Fibroblast of the aortic adventitia (primary cell): ENCODE measurements around the gene AAK1.

GRCh38 chr2:68318512-68319301 lies 1.0 kb downstream of the CNRIP1 start:
- CAGE, long polyA plus RNA = no peak

DNA sequence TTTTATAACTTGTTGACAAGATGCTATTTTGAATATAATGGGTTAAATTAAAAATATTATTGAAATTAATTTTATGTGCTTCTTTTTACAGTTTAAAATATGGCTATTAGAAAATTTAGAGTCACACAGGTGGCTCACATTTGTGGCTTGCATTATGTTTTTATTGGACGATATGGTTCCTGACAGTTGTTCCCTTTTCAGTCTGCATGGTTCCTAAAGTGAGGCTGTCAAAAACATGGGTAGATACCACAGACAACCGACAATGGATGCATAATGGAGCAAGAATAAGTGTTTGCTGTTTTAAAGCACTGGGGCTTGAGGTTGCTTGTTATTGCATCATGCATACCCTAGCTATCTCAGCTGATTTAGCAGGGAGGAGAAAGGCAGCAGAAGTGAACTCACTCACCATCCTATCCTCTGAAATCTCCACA lies 46.9 kb downstream of the FBXO48 start:
- CAGE, long polyA plus RNA = no peak

GRCh38 chr2:68567043-68567504 lies 76.3 kb upstream of the PROKR1 start:
- CAGE, long polyA plus RNA = no peak

DNA sequence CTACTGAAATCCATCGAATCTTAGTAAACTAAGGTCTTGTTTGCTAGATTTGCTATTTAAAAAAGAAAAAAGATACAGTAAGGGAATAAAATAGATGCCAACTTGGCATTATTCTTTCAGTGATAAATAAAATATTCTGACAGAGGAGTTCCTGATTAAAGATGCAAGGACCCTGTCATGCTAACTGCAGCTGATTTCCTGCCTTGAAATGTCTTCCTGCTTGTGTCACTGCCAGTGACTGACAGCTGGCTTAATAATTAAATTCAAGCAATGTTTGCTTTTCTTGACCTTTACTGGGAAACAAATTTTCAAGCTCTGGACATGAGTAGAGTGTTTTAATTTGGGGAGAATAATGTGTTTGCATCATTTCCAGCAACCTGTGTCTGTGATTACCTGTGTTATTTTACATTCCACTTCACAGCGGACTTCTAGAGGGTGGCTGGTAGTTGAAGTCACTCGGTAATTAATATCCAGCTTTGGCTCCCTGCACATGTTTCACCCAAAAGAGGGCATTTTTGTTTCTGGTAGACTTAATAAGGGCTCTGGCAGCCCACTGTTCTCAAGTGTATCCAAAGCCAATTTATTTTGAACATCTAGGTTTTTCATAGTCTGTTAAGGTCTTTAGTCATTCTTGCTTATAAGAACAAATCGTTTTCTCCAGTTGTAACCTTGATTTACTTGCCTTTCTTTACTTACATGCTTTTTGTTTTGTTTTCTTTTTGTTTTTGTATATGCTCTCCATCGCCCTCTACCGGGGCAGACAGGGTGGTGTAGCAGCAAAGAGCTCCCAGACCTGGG lies 48.6 kb upstream of the PROKR1 start:
- CAGE, long polyA plus RNA = no peak

DNA sequence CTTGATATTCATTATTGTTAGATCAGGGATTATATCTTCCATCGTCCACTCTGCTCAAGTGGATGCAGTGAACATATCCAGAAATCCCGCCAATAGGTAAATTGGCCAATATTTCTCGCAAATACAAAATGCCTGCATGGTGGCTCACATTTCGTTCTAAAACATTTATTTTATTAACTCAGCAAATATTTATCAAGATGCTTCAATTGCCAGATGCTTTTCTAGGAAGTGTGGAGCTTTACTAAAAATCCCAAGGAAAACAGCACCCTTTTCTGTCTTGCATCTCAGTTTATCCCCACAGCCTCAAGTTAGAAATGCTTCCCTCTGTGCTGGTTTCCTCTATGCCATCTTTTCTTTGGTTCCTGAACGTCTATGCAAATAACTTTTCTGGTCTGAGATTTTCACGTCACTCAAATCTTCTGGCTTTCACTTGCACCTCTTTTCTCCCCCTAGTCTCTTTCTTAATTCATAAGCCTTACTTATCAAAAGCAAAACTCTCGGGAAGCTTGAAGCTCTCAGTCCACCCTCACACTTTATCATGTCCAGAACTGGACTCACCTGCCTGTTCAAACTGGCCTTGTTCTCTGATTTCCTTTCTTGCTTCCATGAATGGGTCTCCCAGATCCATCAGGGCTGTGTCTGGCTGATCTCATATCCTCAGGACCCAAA lies 33.8 kb downstream of the ARHGAP25 start:
- CAGE, long polyA plus RNA = no peak

DNA sequence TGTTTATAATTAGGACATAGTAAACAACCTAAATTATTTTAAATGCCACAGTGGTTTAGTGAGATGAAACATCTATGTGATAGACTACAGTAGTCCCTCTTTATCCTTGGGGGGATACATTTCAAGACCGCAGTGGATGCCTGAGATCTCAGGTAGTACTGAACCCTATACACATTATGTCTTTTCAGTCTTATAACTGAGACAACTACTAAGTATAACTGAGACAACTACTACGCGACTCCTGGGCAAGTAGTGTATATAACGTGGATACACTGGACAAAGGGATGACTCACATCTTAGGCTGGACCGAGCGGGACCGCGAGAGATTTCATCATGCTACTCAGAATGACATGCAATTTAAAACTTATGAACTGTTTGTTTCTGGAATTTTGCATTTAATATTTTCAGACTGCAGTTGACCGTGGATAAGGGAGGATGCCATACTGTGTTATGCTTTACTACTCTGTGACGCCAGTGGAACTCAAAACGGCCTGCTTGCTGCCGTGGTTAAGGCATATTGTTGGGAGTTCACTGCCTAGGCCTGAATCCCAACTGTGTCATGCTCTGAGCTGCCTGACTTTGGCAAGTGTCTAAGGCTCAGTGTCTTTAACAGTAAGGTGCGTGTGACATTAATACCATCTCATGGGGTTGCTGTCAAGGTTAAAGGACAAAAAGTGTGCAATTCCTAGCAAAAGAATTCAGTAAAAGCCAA lies 64.7 kb downstream of the BMP10 start:
- CAGE, long polyA plus RNA = no peak

- CAGE, long polyA plus RNA = no peak
Observed at GRCh38 chr2:69192113-69192412, 179.1 kb downstream of the ANTXR1 start.

GRCh38 chr2:69196927-69197383 lies 184.0 kb downstream of the ANTXR1 start:
- CAGE, long polyA plus RNA = no peak

- CAGE, long polyA plus RNA = no peak
Observed at GRCh38 chr2:69214094-69214384, 173.0 kb downstream of the GFPT1 start.

DNA sequence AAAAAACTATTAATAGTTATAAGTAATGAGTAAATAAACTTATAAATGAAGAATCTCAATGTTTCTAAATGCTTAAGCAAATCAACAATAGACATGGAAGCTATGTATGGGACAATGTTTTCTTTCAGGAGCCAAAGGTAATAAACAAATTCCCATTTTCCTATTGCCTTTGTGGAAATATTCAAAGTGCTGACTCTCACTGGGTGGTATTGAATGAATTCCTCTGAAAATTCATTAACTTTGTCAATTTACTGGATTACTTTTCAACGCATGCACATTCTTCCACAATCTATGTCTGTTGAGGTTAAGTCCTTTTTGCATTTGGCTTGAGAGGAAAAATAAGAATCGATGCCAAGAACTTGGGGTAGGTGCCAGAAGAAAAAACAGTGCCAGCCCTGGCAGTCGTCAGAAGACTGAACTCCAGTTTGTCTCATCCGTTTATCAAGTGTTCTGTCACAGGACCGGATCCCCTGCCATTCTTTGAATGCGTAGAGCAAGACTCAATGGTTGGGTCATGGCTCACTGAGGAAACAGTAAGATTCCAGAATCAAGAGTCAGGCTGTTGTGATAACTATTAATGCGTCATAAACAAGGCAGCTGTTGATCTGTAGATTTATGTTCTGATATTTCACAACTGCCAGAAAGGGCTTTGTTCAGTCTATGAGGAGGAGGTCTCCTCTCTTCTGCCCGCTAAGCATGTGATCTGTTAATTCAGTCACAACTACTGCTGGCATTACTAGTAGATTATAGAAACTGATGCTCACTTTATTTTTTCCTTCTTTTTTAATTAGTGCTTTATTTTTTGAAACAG lies 133.2 kb downstream of the GFPT1 start:
- CAGE, long polyA plus RNA = no peak

DNA sequence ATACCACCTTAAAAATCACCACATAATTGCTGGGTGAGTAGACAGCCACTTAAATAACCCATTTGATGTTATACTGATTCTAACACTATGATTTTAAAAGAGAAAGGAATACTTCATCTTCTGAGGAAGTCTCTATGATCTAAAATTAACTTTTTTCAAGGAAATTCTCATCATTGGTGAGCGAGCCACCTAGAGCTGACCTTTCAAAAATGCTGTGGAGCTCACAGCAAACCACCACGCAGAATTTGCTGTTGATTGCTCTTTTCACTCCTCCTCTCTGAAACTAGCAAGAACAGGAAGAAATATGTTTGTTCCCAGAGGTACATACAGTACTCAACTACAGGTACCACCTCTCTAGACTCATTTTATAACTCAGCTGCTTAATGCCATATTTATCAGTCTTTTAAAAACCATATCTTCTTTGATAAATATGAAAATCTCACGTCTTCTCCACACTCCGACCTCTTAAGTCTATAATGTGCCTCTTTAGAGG lies 14.9 kb downstream of the AAK1 start:
- CAGE, long polyA plus RNA = no peak

- CAGE, long polyA plus RNA = no peak
Observed at GRCh38 chr2:69643474-69644566, at the start of gene AAK1. TSS of gene AAK1 (minus strand) at chr2:69643739.

DNA sequence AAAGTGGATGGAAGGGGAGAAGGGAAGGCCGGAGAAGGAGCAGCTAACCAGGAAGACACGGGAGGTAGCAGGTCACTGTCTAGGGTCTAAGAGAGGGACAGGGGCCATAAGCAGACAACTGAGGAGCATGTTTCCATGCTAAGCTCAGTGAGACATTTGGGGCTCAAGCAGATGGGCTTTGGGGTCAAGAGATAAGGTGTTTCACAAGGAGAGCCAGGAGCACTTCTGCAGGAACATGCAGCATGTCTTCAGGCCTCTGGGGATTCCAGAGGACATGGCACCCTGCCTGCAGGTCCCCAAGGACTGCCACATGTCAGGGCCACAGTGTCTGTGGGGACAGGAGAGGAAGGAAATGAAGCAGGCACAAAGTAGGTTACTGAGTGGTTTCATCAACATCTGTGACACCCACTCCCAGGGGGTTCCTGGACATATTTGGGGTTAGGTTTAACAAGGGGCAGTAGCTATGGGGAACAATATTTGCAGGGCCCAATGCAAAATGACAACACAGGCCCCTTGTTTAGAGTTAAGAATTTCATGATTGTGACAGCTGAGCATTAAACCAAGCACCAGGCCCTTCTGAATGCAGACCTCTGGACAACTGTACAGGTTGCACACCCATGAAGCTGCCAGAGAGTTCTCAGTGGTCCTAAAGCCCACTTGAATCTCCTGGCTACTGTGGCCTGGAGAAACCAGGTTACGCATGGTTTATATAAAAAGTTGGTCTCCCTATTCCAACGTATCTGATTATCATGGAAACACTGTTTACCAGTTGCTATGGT lies 48.4 kb upstream of the ANXA4 start:
- CAGE, long polyA plus RNA = no peak

GRCh38 chr2:69724693-69725075 lies 17.2 kb upstream of the ANXA4 start:
- CAGE, long polyA plus RNA = no peak

DNA sequence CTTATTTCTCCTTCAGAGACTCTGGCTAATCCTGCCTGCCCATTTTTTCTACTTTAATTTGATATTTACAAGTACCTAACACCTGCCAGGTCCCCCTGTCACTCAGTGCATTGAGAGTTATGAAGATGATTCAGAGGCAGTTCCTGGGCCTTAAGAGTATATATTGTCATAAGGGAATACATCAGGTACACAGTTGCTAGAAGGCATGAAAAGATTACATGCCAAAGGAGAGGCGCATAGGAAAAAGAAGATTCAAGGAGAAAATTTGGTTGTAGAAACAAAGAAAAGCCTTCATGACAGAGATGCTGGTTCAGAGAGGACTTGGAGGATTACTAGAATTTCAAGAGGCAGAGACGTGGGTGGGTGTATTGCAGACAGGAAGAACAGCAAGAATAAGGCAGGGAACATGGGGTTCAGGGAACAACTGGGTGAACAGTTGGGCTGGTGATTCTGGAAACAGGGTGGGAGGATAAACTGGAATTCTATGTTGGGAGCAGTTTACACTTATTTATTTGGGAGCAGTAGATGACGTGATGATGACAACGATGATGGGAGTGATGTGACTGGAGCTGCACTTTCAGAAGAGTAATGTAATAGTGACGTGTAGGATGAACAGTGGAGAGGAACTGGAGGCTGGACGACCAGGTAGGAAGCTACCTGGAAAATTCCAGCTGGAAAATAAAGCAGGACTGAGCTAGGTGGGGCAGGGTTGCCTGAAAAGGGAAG lies 18.5 kb upstream of the GMCL1 start:
- CAGE, long polyA plus RNA = no peak

DNA sequence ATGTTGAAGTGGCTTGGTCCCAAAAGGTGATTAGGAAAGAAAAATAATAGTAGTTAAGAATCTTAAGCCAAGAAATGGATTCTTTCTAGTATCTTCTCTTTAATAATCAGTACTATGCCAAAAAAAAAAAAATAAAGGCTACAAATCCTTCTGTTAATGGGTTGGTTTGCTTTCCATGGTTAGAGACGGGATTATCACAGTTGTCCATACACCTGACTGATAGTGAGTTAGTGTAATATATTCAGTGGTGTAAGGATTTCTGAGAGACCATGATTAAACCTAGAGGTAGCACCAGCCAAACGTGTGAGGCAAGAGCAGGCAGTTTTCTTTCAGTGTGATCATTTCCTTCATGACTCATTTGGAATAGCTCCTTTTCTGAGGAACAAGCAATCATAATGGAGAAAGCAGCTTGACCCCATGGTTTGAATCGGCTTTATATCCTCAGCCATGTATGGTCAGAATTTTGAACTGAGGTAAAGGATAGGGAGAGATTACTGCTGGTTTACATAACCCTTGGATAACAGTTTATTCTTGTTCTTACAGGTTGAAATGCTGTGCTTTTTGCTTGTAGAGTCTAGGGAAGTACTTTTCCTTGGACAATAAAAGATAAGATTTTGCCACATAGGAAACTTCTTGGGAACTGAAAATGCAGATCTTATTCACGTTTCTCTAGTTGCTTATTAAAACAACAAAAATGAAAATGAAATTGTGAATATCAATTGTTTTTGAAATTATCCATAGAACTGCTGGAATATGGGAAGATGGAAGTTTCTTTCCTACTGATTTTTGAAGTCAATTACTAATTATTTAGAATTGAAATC lies 3.0 kb downstream of the MXD1 start:
- CAGE, long polyA plus RNA = no peak

GRCh38 chr2:70009783-70011002 lies 48.8 kb upstream of the ASPRV1 start:
- CAGE, long polyA plus RNA = no peak

DNA sequence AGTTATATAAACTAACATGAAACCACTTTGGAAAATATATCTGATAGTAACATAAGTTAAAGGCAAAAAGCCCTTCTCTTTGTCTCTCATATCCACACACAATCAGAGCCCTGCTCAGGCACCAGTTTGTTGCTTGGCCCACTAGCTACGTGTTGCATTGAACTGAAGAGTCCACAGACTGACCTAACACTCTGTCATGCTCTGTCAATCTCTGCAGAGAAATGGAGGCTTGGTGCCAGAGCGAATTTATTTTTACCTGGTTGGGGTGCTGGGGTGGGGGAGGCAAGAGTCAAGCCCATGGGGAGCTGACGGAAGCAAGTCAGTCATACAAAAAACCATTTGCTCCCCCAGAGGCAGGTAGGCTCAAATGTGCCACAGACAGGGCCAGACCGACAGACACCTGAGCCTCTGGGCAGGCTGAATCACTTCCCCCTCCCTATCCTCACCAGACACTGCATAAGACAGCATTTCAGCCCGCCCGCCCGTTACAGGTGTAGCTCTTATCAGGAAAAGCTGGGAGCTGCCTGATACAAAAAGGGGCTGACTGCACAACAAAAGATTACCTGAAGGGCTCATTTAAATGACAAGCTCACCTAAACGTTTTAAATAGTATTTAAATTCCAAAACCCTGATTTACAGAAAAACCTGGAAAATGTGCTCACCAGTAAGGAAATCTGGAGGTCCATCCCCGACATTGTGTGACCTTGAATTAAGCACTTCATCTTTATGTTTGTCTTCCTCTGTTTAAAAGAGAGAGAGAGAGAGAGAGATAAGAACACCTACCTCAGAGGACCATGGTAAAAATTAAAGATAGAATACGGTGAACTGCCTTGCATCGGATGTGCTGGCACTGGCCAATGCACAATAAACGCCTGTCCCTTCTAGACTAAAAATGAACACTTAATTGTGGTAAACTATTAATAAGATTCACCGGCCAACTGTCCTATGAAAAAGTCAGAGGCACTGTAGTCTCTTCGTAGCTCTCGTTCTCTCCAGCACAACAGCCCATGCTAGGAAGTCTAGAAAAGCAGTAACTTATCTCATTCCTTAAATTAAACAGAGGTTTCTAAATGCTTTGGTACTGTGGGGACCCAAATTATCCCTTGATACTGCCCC lies 2.0 kb upstream of the PCBP1 start:
- CAGE, long polyA plus RNA = no peak

DNA sequence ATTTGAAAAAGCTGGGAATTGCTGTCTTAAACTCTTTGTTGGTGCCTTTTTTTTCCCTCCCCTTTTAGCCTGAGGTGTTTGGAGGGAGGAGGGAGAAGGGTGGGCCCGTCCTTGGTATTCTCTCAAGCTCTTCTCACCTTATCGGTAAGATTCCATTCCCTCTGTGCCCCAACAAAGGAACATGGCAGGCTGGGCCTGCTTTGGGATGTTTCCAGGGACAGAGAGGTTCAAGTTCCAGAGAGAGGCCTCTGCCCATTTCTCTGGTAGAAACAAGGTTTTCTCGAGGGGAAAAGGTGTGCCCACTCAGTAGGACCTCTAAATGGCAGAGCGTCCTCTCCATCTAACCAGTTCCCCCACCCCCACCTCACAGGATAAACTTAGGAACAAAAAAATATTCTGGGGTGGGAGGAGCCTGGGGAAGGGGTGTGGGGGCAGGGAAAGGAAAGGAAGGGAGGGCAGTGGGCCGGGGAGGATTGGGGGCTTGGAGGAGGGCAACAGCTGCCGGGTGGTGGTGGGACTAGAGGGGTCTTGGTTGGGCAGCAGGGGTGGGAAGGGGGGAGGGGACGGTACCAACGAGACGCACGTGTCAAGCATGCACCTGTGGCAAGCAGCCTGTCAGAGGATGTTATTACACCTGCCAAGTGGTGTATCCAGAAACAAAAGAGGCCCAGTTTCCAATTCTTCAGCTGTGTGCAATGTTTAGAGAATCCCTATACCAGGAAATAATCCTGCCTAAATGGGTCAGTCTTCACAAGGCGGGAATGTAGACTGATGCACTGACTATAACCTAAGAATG lies 2.1 kb downstream of the PCBP1 start:
- CAGE, long polyA plus RNA = no peak

GRCh38 chr2:70137473-70137958 lies 50.2 kb downstream of the PCBP1 start:
- CAGE, long polyA plus RNA = no peak